Measurements from ENCODE around the genes GGTA1, PTGS1 and OR1J2.

GRCh38 chr9:121301879-121302464, 34.0 kb downstream of the GSN start:
- PRO-cap: no peak

- PRO-cap: no peak
These were observed 42.8 kb downstream of the GSN start for GRCh38 chr9:121310588-121311251.

- PRO-cap: no peak
These were observed 11.3 kb downstream of the STOM start for GRCh38 chr9:121358614-121359384.

DNA sequence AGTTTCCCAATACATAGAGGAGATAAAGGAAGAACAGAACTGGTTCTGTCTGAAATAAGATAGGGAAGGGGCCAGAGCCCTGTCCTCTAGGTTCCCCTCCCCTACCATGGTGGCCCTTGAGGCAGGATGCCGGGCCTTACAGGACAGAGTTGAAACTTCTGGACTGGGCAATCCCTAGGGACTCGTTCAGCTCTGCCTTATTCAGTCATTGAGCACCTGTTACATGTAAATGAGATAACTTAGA, 1.6 kb downstream of the GGTA1 start:
- PRO-cap: no peak

GRCh38 chr9:121499635-121500497, at the start of gene GGTA1:
TSS of gene GGTA1 (minus strand) at chr9:121499844.
- PRO-cap: no peak

GRCh38 chr9:121565734-121566154, 66.1 kb upstream of the GGTA1 start:
- PRO-cap: no peak

GRCh38 chr9:121577241-121577665, 74.2 kb upstream of the DAB2IP start:
- PRO-cap: no peak

GRCh38 chr9:121662559-121663350, 11.3 kb downstream of the DAB2IP start:
- PRO-cap: no peak

GRCh38 chr9:121750671-121751100, 99.3 kb downstream of the DAB2IP start:
- PRO-cap: no peak

DNA sequence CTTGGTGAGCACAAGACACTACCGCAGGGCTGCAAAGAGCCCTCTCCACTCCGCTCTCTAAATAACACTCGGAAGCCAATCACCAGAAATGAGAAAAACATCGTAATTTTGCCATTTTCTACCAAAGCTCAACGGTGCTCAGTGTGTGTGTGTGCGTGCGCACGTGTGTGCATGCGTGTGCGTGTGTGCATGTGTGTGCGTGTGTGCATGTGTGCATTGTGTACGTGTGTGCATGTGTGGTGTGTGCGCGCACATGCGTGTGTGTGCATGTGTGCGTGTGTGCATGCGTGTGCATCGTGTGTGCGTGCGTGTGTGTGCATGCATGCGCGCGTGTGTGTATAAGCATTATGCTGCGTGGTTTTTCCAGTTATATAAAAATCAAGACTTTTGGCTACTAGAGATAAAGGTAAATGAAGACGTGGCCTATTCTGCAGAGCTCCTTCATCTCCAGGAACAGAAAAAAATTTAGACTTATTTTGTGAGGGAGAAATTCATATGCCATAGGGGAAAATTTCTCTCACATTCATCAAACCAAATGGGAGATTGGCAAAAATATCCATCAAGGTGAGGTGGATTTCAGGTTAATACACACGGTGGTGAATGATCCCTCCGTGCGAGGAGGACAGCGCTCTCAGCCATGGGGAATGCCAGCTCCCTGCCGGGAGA, 165.1 kb downstream of the DAB2IP start:
- PRO-cap: no peak

DNA sequence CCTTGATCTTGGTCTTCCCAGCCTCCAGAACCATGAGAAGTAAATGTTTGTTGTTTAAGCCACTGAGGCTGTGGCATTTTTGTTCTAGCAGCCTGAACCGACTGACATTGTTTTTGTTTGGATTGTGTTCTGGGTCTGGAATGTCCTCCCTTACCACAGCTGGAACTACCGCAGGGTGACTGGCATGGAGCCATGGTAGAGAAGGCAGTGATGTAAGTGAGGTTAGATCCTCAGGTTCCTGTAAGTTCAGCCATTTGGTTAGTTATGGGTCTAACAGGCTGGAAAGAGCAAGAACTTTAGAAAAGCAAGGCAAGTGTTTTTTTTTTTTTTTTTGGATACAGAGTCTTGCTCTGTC, 209.3 kb downstream of the DAB2IP start:
- PRO-cap: no peak

GRCh38 chr9:121895763-121896337, 197.3 kb downstream of the TTLL11 start:
- PRO-cap: no peak

GRCh38 chr9:121975750-121976385, 117.2 kb downstream of the TTLL11 start:
- PRO-cap: bidirectional peak, plus-strand start at chr9:121976233, minus-strand start at chr9:121975940

- PRO-cap: no peak
These were observed 103.8 kb downstream of the TTLL11 start for GRCh38 chr9:121989165-121989837.

DNA sequence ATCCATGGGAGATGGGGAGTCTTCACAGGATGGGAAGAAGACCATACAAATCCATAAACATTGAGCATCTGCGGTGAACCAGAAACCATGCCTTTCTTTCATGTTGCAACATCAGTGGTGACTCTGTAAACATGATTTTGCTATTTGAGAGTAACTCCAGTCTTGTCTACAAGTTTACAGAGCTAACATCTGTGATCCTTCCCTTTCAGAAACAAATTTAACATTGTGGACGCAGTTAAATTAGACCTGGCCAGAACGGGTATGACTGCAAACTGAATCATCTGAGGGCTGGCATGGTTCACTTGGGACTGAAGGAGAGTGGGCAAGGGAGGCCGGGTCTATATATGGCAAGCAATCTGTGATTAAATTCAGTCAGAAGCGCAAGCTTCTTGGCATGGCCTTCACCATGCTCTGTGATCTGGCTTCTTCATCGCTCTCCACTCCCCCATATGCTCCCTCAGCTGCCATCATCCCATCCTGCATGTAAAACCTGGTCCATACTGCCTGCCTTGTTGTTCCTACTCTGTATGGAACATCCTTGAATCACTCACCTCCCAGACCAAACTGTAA, 5.3 kb downstream of the TTLL11 start:
- PRO-cap: no peak

- PRO-cap: no peak
These were observed 839 bp downstream of the MRRF start for GRCh38 chr9:122265572-122265870.

- PRO-cap: no peak
These were observed at the start of gene PTGS1 for GRCh38 chr9:122370658-122371843. TSS of gene PTGS1 (plus strand) at chr9:122371024.

- PRO-cap: no peak
These were observed 1.1 kb downstream of the PTGS1 start for GRCh38 chr9:122371844-122372500.

- PRO-cap: no peak
These were observed 13.6 kb downstream of the OR1J1 start for GRCh38 chr9:122463806-122464868.

GRCh38 chr9:122510433-122510941, at the start of gene OR1J2:
TSS of gene OR1J2 (plus strand) at chr9:122510802.
- PRO-cap: no peak